ENCODE measurements around a stretch of chr13.

- PRO-cap: no peak
- RAMPAGE, long total RNA, 4 experiments: no peak in any of the 4 experiments
These were observed 5.8 kb downstream of the INTS6 start for GRCh38 chr13:51446954-51447544.

DNA sequence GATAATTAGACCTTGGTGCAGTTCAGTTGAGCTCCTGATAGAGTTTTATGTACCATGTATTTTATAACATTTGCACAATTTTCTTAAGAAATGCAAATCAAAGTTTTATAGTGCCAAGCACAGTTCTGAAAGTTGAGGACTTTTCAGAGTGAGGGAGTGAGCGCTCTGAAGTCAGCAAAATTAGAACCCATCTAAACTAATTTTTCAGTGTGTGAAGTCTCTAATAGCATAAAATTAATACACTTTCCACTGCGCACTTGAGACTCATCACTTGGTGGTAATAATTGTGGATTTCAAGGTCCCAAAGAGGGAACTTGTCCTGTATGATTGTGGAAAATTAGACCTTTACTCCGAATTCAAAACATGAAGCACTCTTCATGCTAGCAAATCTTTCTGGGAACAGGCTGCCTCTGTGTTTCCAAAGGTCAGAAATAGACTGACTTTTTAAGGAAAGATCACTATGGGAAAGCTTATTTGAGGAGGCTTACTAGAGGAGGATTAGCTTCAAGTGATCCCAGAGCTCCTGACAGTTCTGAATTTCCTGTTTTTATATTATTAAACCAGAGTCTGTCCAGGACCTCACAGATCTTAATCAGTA lies 5.4 kb downstream of the WDFY2 start:
- PRO-cap: no peak
- RAMPAGE, long total RNA, 4 experiments: no peak in any of the 4 experiments

DNA sequence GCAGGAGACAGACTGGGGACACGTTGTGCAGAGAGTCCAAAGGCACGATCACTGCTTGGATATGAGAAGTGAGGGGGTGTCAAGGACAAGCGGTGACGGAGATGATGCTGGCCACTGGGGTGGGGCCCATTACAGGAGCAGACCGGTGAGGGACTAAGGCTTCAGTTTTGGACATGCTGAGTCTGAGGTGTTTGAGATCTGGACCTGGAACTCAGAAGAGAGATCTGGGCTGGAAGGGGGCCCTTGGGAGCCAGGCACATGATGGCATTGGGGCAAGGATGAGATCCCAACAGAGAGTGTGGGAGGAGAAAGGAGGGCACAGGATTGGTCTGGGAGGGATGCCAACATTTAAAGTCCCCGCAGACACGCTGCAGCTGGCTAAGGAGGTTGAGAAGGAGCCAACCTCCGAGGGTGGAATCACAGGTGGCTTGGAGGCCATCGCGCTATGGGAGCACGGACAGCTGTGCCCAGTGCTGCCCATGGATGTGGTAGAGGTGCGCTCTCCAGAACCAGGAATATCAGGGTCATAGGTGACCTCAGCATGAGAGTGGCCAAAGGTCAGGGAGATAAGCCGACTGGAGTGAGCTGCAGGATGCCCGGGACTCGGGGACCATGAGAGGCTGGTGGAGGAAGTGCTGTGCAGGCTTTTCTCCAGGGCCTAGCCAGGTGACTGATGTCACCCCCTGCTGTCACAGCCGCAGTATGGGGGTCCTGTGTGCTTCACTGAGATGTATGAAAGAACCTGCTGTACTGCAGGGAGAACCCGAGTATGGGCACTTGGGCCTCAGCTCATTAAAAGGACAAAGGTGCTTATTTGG lies 21.8 kb downstream of the DHRS12 start:
- PRO-cap: unidirectional peak, plus-strand start at position 613 of the sequence
- RAMPAGE, long total RNA, 4 experiments: no peak in any of the 4 experiments

- PRO-cap: unidirectional peak, minus-strand start at chr13:51804848
- RAMPAGE, long total RNA, 4 experiments: no peak in any of the 4 experiments
These were observed 724 bp upstream of the DHRS12 start for GRCh38 chr13:51804411-51805362.

- PRO-cap: no peak
- RAMPAGE, long total RNA, 4 experiments: no peak in any of the 4 experiments
These were observed 116.1 kb upstream of the NEK3 start for GRCh38 chr13:52275558-52275864.

DNA sequence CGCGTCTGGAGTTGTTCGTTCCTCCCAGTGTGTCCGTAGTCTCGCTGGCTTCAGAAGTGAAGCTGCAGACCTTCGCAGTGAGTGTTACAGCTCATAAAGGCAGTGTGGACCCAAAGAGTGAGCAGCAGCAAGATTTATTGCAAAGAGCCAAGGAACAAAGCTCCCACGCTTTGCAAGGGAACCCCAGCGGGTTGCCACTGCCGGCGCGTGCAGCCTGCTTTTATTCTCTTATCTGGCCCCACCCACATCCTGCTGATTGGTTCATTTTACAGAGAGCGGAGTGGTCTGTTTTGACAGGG lies 1.4 kb upstream of the THSD1 start:
- PRO-cap: no peak
- RAMPAGE, long total RNA, 4 experiments: no peak in any of the 4 experiments

- PRO-cap: no peak
- RAMPAGE, long total RNA, 4 experiments: no peak in any of the 4 experiments
These were observed 72.7 kb upstream of the PCDH8 start for GRCh38 chr13:52921018-52921612.

GRCh38 chr13:52991627-52992113 lies 36.9 kb upstream of the OLFM4 start:
- PRO-cap: no peak
- RAMPAGE, long total RNA, 4 experiments: no peak in any of the 4 experiments

GRCh38 chr13:55879718-55880179 lies 1261.0 kb upstream of the PRR20A start:
- PRO-cap: no peak
- RAMPAGE, long total RNA, 4 experiments: no peak in any of the 4 experiments

DNA sequence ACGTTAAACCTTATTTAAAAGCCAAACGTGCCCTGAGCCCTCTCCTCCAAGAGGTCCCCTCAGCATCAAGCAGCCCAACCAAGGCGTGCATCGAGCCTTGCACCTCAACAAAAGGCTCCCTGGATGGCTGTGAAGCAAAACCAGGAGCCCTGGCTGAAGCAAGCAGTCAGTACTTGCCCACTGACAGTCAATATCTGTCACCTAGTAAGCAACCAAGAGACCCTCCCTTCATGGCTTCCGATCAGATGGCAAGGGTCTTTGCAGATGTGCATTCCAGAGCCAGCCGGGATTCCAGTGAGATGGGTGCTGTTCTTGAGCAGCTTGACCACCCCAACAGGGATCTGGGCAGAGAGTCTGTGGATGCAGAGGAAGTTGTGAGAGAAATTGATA lies 93.3 kb downstream of the PCDH17 start:
- PRO-cap: no peak
- RAMPAGE, long total RNA, 4 experiments: no peak in any of the 4 experiments

DNA sequence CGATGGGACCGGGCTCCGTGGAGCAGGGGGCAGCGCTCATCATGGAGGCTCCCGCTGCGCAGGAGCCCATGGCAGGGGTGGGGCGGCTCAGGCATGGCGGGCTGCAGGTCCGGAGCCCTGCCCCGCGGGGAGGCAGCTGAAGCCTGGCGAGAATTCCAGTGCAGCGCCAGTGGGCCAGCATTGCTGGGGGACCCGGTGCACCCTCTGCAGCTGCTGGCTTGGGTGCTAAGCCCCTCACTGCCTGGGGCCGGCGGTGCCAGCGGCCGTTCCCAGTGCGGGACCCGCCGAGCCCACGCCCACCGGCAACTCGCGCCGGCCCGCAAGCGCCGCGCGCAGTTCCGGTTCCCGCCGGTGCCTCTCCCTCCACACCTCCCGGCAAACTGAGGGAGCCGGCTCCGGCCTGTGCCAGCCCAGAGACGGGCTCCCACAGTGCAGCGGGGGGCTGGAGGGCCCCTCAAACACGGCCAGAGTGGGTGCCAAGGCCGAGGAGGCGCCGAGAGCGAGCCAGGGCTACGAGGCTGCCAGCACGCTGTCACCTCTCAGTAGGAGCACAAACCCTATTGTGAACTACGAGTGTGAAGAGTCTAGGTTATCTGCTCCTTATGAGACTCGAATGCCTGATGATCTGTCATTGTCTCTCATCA lies 687.1 kb downstream of the PCDH17 start:
- PRO-cap: no peak
- RAMPAGE, long total RNA, 4 experiments: no peak in any of the 4 experiments

GRCh38 chr13:59750781-59751564 lies 412.8 kb downstream of the DIAPH3 start:
- PRO-cap: no peak
- RAMPAGE, long total RNA, 4 experiments: no peak in any of the 4 experiments

DNA sequence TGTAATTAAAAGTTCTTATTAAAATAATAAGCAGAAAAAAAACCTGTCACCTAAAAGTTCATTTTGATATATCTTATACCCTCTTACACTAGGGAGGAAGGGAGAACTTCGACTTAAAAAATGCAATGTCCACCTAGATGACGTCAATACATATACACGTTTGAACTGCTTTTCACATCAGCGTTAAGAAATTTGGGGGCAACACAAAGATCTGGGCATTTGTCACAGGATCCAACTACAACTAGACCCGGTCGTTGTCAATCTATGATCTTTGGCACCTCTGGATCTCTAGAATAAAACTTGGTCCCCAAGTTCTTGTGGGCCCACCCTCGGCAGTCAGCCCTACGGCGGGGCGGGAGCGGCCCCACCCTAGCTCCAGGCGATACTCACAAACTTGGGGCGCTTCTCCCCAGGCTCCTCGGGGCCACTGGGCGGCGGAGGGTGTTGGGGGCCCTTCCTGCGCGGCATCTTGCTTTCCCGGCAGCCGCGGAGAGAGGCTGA lies 481 bp downstream of the DIAPH3 start:
- PRO-cap: no peak
- RAMPAGE, long total RNA, 4 experiments: no peak in any of the 4 experiments

DNA sequence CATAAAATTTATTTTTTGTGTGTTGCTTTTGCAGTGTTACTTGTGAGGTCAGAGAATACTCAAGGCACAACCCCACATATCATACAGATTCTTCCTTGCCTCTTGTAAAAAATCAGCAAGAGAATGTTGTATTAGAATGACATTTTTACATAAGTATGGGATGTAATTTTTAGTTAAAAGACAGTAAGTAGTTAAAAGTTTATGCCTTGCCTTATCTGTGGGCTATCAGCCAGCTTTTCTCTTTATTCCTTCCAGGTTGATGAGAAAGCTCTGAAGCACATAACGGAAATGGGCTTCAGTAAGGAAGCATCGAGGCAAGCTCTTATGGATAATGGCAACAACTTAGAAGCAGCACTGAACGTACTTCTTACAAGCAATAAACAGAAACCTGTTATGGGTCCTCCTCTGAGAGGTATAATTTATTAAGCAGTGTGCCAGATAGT lies 112.5 kb downstream of the TDRD3 start:
- PRO-cap: no peak
- RAMPAGE, long total RNA, 4 experiments: start-site peak on the plus strand in 1 of 4 experiments, centred at position 318 of the sequence, 21 reads per replicate

DNA sequence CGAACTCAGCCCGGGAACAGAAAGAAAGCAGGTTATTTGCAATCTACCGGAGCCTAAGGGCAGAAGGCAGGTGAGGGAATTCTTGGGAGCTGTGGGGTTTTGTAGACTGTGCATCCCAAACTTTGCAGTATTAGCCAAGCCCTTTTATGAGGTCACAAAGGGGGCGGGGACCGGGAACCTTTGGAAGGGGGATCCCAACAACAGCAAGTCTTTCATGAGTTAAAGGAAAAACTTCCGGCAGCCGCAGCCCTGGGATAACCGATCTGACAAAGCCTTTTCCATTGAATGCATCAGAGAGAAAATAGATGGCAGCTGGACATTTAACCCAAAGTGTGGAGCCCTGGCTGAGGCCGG lies 5.3 kb upstream of the ENSG00000285566 start:
- PRO-cap: no peak
- RAMPAGE, long total RNA, 4 experiments: no peak in any of the 4 experiments

DNA sequence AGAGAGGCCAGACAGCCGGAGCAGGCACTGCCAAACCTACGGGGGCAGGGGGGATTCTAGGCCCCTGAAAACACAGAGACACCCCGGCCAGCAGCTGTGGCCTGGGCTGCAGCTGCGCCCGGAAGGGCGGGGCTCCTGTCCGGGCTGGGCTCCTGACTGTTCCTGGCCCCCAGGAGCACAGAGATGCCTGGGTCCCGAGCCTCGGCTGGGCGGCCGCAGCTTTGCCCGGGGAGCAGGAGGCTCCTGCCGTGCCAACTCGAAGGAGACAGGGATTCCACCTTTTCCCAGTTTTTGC lies 245.7 kb upstream of the ENSG00000285566 start:
- PRO-cap: no peak
- RAMPAGE, long total RNA, 4 experiments: no peak in any of the 4 experiments

GRCh38 chr13:66634407-66634827 lies 595.7 kb downstream of the PCDH9 start:
- PRO-cap: no peak
- RAMPAGE, long total RNA, 4 experiments: no peak in any of the 4 experiments

DNA sequence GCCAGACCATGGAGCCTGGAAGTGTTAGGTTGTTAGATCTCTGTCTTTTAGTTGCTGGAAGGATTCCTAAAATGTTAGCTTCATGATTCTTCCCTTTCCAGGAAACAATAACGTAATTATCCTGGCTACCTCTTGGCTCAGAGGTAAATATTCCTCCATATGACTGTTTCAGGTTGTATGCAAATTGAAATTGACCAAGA lies 149.1 kb downstream of the KLHL1 start:
- PRO-cap: no peak
- RAMPAGE, long total RNA, 4 experiments: no peak in any of the 4 experiments

DNA sequence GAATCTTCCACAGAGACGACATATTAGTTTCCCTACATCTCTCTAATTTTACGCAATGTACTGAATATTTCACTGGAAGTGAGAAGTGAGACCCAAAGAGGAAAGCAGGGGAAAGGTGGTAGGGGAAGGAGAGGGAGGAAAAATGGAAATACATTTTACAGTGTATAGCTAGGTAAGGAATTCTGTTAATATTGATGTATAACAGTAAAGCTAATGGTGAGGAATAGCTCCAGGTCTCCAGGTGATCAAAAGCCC lies 189.6 kb downstream of the MZT1 start:
- PRO-cap: unidirectional peak, plus-strand start at position 129 of the sequence
- RAMPAGE, long total RNA, 4 experiments: no peak in any of the 4 experiments

- PRO-cap: no peak
- RAMPAGE, long total RNA, 4 experiments: no peak in any of the 4 experiments
These were observed 232.1 kb downstream of the KLF5 start for GRCh38 chr13:73290916-73291272.

All from transverse colon (tissue), 4 donors.